Anterior vena cava (tissue), 1 donor: ENCODE results near the gene GPR18.

GRCh38 chr13:99254713-99255942 is 3.1 kb downstream of the GPR18 start:
- PRO-cap: no peak

GRCh38 chr13:99258195-99258769 is at the start of gene GPR18:
Gene GPR18, minus strand, starts transcription at chr13:99258379.
- PRO-cap: no peak

- PRO-cap: no peak
Measured at GRCh38 chr13:99269875-99270422, 11.8 kb upstream of the GPR18 start.

- PRO-cap: bidirectional peak, plus-strand start at chr13:99280439, minus-strand start at chr13:99280293
Measured at GRCh38 chr13:99280040-99280714, 22.0 kb upstream of the GPR18 start.

GRCh38 chr13:99287740-99288573 is 19.2 kb downstream of the GPR183 start:
- PRO-cap: no peak

DNA sequence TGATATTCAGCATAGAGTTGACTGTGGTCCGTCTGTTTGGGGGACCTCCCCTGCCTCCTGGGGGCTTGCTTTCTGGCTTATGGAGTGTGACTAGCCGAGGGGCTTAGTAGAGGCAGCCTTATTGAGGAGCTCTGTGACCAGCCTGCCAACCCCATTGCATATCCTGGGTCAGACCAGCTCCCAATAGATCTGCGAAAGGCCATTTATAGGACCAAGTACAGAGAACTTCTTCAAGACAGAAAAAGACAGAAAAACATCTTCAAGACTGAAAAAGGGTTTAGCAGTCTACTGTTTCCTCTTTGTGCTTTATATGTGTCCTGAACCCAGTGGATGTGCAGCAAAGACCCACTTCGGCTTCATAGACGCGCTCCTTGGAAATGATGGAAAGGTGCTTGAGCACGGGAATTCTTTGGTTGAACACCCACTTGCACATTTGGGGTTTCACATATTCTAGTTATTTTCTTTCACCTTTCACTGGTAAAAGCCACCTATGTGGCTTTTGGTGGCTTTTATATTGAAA is 4.2 kb downstream of the GPR183 start:
- PRO-cap: no peak

DNA sequence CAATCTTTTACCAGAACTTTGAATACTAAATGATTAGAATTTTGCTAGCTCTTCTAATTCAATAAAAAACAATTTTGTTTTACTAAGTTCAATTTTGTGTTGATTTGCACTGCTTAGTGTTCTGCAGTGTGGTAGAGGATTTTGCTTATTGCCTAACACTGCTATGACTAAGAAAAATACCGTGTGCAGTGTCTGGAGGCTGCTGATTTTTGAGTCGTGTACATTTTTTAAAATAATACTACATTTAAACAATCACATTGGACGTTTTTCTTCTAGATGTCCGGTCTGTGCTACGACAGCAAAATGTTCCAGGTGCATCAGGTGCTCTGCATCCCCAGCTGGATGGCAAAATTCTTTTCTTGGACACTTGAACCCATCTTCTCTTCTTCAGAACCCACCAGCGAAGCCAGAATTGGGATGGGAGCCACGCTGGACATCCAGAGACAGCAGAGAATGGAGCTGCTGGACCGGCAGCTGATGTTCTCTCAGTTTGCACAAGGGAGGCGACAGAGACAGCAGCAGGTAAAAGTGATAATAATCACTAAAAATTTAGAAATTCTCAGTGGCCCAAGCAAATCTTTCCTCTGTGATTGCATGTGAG is 32.9 kb upstream of the GPR183 start:
- PRO-cap: no peak

GRCh38 chr13:99341253-99341964 is 34.2 kb upstream of the GPR183 start:
- PRO-cap: no peak

GRCh38 chr13:99356171-99356786 is 49.1 kb upstream of the GPR183 start:
- PRO-cap: no peak

DNA sequence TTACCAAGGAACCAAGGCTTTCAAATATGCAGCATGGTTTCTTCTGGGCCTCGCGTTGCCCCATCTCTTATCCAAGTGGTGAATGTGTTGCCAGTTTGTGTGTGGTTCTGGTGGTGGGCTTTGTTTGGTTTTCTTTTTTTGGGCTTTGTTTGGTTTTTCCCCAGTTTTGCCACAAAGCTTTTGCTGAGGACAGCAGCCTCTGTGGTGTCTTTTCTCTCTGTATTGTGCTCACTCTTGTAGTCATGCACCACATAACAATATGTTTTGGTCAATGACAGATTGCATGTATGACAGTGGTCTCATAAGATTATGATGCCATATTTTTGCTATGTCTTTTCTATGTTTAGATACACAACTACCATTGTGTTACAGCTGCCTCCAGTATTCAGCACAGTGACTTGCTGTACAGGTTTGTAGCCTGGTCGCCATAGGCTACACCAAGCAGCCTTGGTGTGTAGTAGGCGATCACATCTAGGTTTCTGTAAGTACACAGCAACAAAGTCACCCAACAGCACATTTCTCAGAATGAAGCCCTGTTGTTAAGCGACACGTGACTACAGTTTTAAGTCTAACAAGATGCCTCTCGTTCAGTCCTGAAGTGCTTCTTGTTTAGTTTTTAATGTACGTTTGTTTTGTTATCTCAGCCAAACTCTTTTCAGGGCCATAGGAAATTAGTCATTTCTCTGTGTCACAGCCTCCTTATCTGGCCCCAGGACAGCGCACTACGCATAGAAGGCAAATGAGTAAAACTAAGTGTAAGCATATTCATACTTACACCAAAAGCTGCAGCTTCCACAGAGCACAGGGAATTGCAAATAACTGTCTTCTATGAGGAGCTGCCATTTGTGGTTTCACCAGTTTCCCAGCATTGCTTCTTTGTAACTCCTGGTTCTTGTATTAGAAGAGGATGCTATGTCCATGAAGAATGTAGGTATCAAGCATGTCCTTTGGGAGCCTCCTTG is 49.9 kb upstream of the GPR183 start:
- PRO-cap: no peak

GRCh38 chr13:99413243-99413563 is 88.1 kb upstream of the TM9SF2 start:
- PRO-cap: no peak

GRCh38 chr13:99425462-99425956 is 75.8 kb upstream of the TM9SF2 start:
- PRO-cap: no peak

- PRO-cap: no peak
Measured at GRCh38 chr13:99542681-99543464, 41.6 kb downstream of the TM9SF2 start.

GRCh38 chr13:99956079-99956816 is 15.3 kb downstream of the ZIC5 start:
- PRO-cap: no peak

GRCh38 chr13:100154711-100155535 is 66.0 kb downstream of the PCCA start:
- PRO-cap: no peak

- PRO-cap: no peak
Measured at GRCh38 chr13:100436057-100436618, 152.5 kb downstream of the GGACT start.

GRCh38 chr13:100506174-100506607 is 82.4 kb downstream of the GGACT start:
- PRO-cap: no peak

- PRO-cap: no peak
Measured at GRCh38 chr13:101771479-101771941, 145.2 kb downstream of the FGF14 start.

- PRO-cap: bidirectional peak, plus-strand start at chr13:102394646, minus-strand start at chr13:102394504
Measured at GRCh38 chr13:102393963-102394718, 202.6 kb upstream of the TPP2 start.

GRCh38 chr13:102681999-102682525 is 12.8 kb downstream of the METTL21C start:
- PRO-cap: no peak